GM12892 (cell line): ENCODE data around the genes RNF43, DHX40 and RPS6KB1.

DNA sequence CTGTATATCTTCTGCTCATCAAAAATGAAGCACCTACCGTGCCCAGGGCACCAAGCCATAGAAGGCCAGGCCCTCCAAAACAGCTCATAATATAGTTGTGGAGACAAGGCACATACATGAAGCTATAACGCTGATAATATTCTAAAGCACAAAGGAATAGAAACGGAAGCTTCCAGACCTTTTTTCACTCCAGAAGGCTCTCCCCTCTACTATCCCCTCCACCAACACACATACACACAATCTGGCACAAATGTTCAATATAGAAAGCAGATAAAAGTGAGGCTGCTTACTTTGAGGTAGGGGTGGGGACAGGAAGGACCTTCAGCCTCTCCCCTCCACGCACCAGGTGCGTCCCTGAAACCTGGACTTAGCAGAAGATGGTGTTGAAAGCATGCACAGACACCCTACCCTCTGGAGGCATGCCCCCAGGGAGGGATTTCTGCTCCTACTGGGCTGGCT is 14.0 kb upstream of the SUPT4H1 start:
- RRBS = no CpG with 5 or more reads among the region's 5 CpGs

- RRBS = no CpG with 5 or more reads among the region's 12 CpGs
Measured at GRCh38 chr17:58417044-58418103, at the start of gene RNF43. Gene RNF43 (minus strand): TSS chr17:58417534.

GRCh38 chr17:58528733-58529764 is 14.6 kb upstream of the MTMR4 start:
- RRBS = no CpG with 5 or more reads among the region's 7 CpGs

- RRBS = no CpG with 5 or more reads among the region's 31 CpGs
Measured at GRCh38 chr17:58666577-58667650, 24.9 kb downstream of the IGBP1C start.

GRCh38 chr17:59001325-59001794 is 105.3 kb downstream of the TRIM37 start:
- RRBS = no CpG with 5 or more reads among the region's 9 CpGs

DNA sequence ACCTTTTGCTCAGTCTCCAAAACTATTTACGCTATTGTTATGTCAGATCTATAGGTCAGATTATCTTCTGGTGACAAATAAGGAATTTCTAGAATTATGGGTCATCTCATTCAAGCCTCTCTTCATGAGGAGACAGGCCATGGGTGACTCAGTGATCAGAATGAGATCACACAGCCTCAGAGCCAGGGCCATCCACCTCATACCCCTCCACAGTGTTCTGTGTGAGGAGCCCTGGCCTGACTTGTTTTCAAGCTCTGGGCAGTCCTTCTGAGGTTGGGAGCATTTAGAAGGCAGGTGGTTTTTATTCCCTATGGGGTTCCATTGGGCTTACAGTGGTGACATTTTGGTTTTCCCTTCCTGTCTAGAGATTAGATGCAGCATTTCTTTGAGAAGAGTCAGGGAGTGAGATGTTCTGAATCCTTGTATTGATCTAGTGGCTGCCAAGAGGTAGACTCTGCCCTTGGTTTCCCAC is 26.5 kb downstream of the YPEL2 start:
- RRBS = no CpG with 5 or more reads among the region's 1 CpG

- RRBS = no CpG with 5 or more reads among the region's 6 CpGs
Measured at GRCh38 chr17:59365740-59366472, 34.5 kb downstream of the YPEL2 start.

GRCh38 chr17:59367938-59369165 is 36.9 kb downstream of the YPEL2 start:
- RRBS = no CpG with 5 or more reads among the region's 8 CpGs

DNA sequence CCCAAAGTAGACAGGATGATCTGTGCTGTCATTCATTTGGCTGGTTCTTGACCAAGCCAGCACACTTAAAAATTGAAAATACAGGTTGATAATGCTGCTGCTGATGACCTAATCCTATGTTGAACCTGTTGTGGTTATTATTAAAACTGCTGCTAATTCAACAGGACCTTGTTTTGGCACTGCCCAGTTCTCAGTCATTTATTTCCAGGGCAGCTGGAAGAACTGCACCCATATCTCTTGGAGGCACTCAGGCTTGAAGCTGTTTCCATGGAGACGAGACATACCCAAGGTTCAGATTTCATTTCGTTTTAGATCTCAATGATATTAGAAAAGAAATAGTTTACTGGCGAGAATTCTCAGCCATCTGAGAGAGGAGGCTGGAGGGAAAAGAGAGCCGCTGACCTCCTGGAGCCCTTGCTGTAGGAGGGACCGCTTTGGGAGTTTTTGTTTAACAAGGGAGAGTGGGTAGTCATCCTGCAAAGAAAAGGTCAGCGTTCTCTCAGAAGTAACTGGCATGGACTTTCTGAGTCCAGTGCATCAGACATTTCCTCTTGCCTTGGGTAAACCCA is 75.3 kb downstream of the YPEL2 start:
- RRBS = no CpG with 5 or more reads among the region's 6 CpGs

DNA sequence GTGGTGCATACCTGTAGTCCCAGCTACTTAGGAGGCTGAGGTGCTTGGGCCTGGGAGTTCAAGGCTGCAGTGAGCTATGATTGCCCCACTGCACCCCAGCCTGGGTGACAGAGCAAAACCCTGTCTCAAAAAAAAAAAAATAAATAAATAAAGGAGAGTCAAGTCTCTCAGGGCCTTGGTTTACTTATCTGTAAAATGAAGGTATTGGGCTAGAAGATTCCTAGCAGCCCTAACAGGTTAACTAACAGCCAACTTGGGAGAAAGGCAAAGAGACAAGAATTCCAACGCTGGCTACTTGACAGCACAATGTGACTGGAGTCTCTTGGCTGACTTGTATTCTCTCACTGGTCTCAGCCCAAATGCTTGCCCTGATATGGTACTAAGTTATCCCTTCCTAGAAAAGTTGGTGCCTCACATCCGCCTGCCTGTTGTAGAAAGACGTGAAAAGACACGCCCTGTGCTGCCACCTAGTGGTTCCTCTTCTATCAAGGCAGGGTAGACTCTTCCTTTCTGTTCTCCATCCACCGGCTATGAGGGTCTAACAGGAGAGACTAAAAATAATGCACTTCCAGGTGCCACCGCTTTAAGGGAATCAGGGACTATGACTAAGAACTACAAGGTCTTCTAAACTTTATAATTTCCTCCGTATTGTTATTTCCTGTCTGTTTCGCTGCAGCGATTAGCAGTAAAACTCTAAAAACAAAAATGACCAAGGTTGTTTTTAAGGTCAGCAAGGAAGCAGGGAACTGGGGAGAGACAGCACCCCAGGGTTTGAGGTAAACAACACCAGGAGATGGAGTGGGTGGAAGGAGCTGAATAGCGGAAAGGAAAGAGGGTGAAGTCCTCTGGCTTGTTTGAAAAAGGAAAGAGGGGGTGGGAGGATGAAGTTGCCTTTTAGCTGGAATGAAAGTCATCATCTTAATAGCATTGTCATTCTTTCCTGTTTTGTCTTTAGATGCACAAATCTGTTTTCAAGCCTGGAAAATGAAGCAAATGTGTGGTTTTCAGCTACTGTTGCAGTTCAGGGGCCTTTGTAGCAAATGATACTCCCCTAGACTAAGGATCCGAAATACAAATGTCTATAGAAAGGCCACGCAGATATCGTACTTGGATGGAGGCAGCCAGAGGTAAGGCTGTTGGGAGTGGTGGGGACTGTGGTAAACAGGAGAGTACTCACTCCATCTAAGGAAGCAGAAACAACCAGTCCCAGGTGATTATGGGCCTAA is 109.5 kb downstream of the YPEL2 start:
- RRBS = no CpG with 5 or more reads among the region's 13 CpGs

GRCh38 chr17:59565315-59566014 is at the start of gene DHX40:
Gene DHX40 (plus strand): TSS chr17:59565610.
- RRBS = no CpG with 5 or more reads among the region's 61 CpGs

DNA sequence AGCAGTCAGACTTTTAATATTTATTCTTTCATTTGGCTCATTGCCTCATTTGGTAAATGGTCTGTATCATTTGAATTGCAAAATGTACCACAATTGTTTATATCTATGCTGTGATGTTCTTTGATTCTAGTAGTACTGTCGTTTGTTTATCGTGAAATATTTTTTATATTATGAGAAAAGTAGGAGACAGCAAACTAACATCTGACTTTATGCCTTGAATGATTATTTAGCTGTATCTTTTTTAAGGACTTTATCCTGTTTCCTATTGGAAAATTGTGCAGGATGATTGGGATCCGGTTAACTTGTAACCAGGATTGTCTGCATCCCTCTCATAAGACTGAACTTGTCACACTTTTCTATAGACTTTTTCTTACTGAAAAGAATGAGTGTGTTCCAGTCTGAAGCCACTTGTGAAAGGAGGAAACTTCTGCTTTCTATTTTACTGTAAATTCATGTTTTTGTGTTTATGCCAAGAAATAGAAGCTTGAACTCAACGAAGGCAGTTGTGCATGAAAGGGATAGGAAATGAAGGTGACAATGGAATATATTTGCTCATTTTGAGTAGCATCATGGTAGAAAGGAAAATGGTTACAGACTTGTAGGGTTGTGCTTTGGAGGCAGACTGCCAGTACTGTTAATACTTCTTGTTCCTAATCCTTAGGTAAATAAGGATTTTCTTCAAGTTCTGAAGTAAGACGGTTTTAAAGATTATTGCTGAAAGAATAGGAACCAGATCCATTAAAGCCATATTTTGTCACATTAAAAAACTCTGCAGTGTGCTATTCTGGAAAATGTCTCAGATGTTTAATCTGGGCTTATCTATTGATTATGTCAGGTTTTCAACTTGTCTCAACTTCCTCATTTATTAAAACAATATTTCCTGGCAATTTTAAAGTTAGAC is 8.0 kb downstream of the CLTC start:
- RRBS = no CpG with 5 or more reads among the region's 5 CpGs

GRCh38 chr17:59641959-59642465 is 22.3 kb downstream of the CLTC start:
- RRBS = no CpG with 5 or more reads among the region's 2 CpGs

- RRBS = no CpG with 5 or more reads among the region's 4 CpGs
Measured at GRCh38 chr17:59695829-59696996, 11.0 kb downstream of the PTRH2 start.

- RRBS = no CpG with 5 or more reads among the region's 1 CpG
Measured at GRCh38 chr17:59696997-59697471, 10.2 kb downstream of the PTRH2 start.

GRCh38 chr17:59783234-59783546 is 75.7 kb downstream of the VMP1 start:
- RRBS = no CpG with 5 or more reads among the region's 2 CpGs

DNA sequence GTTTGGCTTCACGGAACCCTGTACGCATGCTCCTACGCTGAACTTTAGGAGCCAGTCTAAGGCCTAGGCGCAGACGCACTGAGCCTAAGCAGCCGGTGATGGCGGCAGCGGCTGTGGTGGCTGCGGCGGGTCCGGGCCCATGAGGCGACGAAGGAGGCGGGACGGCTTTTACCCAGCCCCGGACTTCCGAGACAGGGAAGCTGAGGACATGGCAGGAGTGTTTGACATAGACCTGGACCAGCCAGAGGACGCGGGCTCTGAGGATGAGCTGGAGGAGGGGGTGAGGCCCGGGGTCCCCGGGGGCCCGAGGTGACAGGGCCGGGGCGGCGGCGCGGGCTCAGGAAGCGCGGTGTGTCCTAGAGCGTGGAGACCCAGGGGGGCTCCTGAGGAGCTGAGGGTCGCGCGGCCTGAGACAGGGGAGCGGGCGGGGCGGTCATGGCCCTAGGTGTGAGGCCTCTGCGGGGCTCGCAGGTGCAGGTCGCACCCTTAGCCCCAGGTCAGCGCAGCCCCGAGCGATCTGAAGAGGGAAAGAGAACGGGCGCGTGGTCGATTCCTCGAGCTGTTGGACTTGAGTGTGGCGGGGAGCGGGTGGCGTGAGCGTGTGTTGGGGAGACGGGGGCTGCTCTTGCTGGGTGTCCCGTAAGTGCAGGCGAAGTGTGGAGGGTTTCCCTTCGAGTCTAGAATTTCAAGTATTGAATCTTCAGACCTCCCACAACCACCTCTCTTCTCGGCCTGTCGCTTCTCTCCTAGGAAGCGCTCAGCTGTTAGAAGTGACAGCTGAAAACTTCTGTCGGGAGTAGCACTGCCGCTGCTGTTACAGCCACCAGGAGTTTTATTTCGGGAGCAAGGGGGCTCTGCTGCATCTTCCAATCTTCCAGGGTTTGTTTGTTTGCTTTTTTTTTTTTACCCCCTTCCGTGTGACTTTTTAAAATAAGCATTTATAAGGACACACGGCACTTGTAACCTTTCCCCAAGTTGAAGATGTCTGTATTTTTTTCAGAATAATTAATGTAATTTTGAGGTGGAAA is at the start of gene RPS6KB1:
TSS of gene RPS6KB1 (plus strand) at position 76 of the 1,028 bp plus-strand sequence.
- RRBS = 1% methylated on average over 10 of the region's 63 CpGs

- RRBS = no CpG with 5 or more reads among the region's 3 CpGs
Measured at GRCh38 chr17:60330501-60331038, 61.4 kb downstream of the USP32 start.

DNA sequence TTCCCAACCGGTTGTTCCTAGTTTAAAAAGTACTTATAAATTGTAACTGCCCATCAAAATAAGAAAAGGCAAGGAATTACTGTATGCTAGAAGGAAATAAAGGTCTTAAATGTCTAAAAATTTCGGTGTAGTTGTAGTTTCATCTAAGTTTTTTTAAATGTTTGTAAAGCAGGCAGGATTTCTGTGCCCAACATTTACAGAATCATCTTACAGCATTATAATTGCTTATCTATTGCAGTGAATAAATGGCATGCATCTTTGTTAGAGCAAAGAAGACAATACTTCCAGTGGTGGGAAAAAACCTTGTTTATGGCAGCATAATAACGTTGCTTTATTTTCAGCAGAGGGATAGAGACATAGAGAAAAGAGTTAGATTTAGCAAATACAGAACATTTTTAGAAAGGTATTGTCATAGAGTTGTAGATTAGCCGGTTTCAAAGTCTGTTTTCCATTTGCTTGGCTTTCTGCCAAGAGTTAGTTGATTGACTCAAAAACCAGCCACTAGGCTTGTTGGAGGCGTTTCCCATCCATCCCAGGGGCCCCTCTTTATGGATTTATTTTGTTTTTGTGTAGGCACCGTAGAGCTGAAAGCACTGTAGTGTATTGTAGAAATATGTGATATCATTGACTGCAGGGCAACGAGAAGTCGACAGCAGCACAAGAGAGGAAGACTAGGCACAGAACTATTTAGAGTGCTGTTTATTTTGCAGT is 1.8 kb downstream of the PPM1D start:
- RRBS = no CpG with 5 or more reads among the region's 8 CpGs

DNA sequence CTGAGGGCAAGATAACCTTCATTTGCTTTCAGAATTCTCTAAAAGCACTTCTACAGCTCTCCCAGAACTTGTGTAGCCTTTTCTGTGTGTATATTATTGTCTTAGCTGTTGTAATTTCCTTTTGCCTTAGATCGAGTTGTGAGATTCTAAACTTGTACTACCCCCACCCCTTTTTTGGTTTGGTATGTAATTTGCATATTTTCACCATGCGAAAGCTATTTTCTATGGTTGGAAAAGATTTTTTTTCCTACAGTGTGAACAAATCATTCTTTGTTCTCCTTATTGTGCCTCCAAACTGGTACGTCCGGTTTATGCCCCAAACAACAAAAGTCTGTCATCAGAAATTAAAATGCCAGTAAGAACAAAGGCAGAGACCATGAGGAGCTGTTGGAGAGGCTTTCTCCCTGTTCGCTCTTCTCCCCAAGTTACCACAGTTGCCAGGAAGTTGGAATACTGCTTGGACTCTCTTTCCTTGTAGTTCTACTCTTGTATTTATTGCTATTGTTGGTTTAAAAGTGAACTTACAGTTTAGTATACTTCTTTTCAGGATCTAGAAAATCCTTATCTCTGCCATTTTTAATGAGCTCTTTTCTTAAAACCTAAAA is 66.2 kb downstream of the BCAS3 start:
- RRBS = no CpG with 5 or more reads among the region's 5 CpGs